OVCAR3 (cell line): ENCODE measurements around a stretch of chr16.

- RRBS: no CpG with 5 or more reads among the region's 11 CpGs
Measured at GRCh38 chr16:3656492-3656677, 1.9 kb downstream of the DNASE1 start.

- RRBS: no CpG with 5 or more reads among the region's 9 CpGs
Measured at GRCh38 chr16:3659489-3660168, 5.1 kb downstream of the DNASE1 start.

DNA sequence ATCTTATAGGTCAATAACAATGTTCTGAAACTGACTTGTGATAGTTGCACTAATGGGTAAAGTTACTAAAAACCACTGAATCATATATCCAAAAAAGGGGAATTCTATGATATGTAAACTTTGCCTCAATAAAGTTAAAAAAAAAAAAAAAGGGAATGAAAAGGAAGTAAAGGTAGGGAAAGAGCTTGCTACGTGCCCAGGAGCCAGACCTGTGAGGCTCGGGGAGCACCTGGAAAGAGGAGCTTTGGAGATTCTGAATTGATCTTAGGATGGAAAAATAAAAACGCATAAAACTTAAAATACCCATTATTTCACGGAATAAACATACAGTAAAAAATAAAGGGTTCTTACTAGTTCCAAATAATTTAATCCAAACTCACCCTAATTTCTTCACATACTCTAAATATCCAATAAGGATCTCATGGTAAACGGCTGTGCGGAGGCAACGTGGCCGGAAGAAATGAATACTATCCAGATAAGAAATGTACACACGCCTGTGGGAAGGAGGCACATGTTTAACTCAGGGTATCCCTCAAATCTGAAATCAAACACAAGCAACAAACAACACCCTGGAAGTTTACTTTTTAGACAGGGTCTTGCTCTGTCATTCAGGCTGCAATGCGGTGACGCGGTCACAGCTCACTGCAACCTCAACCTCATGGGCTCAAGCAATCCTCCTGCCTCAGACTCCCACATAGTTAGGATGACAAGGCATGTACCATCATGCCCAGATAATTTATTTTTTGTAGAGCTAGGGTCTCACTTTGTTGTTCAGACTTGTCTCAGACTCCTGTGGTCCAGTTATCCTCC lies 21.1 kb upstream of the TRAP1 start:
- RRBS: no CpG with 5 or more reads among the region's 12 CpGs

GRCh38 chr16:3793112-3793785 lies 75.9 kb upstream of the TRAP1 start:
- RRBS: no CpG with 5 or more reads among the region's 18 CpGs

- RRBS: no CpG with 5 or more reads among the region's 8 CpGs
Measured at GRCh38 chr16:3819121-3819647, 61.3 kb downstream of the CREBBP start.

DNA sequence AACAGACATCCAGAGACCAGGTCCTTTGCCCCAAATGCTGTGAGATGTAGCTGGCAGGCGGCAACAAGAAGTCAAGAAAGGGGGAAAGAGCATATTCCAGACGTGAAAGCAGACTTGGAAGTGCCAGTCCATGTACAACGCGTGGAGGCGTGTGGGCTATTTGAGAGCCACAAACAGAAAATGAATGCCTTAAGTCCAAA lies 16.5 kb downstream of the CREBBP start:
- RRBS: no CpG with 5 or more reads among the region's 5 CpGs

DNA sequence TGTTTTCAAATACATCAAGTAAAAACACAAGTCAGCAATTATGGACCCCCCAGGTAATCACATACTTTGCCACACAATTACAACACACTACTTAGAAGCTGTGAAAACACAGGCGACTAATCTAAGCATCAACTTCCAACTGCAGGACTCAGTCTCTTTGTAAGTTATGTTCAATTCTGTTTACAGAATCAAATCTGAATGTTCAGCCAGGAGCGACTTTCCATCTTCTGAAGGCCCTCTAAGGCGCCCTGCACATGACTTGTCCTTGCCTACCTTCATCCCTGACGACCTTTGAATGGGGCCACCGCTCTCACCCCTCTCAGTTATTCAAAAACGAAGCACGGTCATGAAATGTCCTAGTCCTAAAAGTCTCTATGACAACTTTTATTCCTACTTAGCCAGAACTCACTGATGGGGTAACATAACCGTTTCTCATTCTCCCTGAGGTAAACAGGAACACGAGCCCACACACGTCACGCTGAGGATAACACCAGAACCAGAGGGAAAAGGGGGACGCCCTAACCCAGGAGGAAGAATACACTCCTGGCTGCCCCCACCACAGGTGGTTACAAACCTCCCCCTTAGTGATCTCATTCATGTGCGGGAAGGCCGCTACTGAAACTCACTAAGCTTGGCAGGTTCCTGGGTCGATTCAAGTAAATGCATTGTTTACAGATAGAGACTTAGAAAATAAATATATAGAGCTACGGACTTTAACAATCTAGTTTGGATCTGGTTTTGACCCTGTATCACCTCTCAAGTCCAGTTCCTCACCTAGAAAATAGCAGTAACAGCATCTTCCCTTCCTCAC lies 5.3 kb downstream of the CREBBP start:
- RRBS: no CpG with 5 or more reads among the region's 16 CpGs

DNA sequence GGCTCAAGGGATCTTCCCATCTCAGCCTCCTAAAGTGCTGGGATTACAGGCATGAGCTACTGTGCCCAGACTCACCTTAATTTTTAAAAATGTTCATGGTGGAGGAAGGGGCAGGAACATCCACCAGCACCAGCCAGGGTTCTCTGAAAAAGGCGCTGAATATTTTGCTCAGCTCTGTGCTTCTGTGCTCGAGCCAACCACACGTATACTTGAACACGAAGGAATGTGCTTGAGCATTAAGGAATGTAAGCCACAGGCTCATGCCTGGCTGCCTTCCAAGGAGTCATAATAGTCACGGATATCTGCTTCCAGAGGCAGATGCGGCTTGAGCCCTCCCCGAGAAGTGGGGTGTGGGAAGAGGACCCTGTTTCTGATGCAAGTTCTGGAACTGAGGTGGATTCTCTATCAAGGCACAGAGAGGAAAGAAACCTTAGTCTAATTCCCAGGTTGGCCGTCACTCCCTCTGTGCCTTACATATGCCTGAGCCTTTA lies 65.6 kb upstream of the CREBBP start:
- RRBS: no CpG with 5 or more reads among the region's 8 CpGs

- RRBS: no CpG with 5 or more reads among the region's 18 CpGs
Measured at GRCh38 chr16:4032641-4033370, 83.4 kb downstream of the ADCY9 start.

DNA sequence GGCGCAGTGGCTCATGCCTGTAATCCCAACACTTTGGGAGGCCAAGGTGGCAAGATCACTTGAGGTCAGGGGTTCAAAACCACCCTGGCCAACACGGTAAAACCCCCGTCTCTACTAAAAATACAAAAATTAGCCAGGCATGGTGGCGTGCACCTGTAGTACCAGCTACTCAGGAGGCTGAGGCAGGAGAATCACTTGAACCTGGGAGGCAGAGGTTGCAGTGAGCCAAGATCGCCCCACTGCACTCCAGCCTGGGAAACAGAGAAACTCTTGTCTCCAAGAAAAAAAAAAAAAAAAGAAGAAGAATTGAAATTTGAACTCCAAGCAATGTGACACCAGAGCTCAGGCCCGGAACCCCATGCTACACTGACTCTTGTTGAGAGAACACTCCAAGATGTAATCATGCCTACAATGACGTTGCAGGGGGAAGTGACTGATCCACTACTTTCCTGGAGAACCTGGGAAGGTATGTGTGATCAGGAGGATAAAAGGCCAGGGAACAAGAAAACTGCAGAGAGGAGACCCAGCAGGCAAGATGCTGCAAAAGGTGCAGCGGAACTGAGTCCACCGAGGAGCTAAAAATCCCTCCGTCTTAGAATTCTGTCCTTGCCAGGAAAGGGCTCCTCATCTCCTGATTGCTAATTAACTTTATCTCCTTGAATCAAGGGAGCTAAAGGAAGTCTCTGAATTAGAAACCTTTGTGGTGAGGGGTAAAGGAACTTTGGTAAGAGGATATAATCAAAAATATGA lies 57.9 kb downstream of the ADCY9 start:
- RRBS: no CpG with 5 or more reads among the region's 10 CpGs

GRCh38 chr16:4314436-4315193 lies 1.3 kb upstream of the GLIS2 start:
- RRBS: no CpG with 5 or more reads among the region's 35 CpGs

DNA sequence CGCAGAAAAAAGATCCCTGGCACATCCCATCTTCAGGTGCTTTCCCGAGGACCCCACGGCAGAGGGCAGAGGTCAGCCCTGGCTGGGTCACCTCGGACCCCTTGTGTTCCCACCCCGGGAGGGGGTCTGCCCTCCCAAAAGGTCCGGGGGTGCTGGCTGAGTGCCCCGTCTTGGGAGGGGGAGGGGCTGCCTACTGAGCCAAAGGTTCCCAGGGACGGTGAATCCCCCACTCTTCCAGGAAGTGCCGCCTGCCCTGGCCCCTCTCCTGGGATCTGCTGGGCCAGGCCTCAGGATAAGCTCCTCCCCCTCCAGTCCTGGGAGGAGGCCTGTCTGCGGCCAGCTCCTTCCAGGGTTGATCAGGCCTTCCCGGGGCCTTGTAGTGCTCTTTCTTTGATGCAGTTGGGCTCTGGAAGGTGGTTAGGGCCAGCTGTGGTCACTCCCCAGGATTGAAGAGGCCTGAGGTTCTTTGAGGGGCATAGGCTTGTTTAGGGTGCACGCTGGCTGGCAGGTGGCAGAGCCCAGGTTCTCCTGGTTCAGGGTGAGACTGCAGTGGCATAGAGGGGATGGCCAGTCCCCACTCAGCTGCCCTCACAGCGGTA lies 8.2 kb downstream of the GLIS2 start:
- RRBS: no CpG with 5 or more reads among the region's 13 CpGs

DNA sequence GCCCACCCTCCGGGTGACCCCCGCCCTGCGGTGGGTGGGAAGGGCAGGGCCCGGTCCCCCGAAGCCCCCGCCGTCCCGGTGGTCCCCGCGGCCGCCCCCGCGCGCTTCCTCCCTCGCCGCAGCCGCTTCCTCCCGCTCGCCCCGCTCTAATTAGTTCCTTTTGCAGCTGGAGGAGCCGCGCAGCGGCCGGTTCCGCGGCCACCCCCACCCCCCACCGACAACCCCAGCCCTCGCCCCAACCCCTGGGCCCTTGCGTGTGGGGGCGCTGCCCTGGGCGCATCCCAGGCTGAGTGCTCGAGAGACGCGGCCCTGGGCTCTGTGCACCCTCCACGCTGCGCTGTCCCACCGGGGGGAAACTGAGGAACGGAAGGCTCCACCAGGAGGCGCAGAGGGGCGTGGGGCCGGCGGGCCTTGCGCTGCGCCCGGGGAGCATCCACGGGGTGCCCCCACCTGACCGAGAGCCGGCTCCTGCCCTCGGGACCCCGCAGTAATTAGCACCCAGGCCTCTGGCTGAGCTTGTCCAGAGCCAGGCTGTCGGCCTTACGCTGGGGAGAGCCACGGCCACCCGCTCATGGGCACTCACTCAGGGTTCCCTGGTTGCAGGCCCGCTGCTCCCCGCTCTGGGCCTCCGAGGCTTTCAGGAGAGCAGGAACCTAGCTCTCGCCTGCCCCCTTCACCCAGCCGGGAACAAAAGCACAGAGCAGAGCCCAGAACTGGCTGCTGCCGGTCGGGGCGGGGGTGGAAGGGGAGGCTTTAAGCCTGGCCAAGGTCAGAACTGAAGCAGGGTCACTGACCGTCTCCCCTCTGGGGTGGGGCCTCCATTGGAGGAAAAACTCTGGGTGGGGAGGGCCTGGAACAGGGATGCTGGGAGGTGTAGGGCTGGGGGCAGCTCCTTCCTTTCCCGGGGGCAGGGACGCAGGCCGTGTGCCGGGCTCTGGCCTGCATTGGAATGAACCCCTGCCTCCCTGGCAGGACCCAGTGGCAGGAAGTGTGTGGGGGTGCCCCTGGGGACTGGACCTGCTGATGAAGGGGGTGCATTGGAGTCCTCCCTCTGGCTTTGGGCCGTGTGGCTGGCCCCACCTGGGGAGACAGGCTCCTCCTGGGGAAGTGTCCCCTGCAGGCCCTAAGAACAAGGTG lies 12.2 kb downstream of the GLIS2 start:
- RRBS: 74% methylated on average over 13 of the region's 68 CpGs

DNA sequence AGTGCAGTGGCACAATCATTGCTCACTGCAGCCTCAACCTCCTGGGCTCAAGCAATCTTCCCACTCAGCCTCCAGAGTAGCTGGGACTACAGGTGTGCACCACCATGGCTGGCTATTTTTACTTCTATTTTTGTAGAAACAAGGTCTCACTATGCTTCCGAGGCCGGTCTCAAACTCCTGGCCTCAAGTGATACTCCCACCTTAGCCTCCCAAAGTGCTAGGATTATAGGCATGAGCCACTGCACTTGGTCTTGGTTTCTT lies 5.1 kb upstream of the VASN start:
- RRBS: no CpG with 5 or more reads among the region's 2 CpGs

GRCh38 chr16:4372994-4373580 lies 1.4 kb downstream of the VASN start:
- RRBS: 10% methylated on average over 4 of the region's 9 CpGs

- RRBS: 9% methylated on average over 5 of the region's 30 CpGs
Measured at GRCh38 chr16:4373732-4374735, 2.4 kb downstream of the VASN start.

GRCh38 chr16:4374863-4375573 lies 3.4 kb downstream of the VASN start:
- RRBS: no CpG with 5 or more reads among the region's 13 CpGs

DNA sequence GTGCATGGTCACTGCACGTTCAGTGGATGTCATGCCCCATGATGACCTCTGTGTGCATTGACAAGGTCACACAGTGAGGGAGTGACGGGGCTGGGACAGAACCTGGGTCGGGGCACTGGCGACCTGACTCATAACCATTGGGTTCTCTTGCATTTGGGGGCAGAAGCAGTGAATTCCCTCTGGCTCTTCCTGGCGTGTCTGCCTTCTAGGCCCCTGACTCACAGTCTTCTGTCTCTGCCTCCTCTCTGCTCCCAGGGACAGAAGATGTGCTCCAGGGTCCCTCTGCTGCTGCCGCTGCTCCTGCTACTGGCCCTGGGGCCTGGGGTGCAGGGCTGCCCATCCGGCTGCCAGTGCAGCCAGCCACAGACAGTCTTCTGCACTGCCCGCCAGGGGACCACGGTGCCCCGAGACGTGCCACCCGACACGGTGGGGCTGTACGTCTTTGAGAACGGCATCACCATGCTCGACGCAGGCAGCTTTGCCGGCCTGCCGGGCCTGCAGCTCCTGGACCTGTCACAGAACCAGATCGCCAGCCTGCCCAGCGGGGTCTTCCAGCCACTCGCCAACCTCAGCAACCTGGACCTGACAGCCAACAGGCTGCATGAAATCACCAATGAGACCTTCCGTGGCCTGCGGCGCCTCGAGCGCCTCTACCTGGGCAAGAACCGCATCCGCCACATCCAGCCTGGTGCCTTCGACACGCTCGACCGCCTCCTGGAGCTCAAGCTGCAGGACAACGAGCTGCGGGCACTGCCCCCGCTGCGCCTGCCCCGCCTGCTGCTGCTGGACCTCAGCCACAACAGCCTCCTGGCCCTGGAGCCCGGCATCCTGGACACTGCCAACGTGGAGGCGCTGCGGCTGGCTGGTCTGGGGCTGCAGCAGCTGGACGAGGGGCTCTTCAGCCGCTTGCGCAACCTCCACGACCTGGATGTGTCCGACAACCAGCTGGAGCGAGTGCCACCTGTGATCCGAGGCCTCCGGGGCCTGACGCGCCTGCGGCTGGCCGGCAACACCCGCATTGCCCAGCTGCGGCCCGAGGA lies 9.3 kb downstream of the VASN start:
- RRBS: no CpG with 5 or more reads among the region's 57 CpGs

- RRBS: no CpG with 5 or more reads among the region's 15 CpGs
Measured at GRCh38 chr16:4388135-4388796, 16.6 kb downstream of the VASN start.

GRCh38 chr16:4389009-4389735 lies 17.5 kb downstream of the VASN start:
- RRBS: no CpG with 5 or more reads among the region's 24 CpGs